Upper lobe of left lung (tissue), 5 donors: ENCODE results near the genes PTGER3, FPGT, USP33 and NEXN.

DNA sequence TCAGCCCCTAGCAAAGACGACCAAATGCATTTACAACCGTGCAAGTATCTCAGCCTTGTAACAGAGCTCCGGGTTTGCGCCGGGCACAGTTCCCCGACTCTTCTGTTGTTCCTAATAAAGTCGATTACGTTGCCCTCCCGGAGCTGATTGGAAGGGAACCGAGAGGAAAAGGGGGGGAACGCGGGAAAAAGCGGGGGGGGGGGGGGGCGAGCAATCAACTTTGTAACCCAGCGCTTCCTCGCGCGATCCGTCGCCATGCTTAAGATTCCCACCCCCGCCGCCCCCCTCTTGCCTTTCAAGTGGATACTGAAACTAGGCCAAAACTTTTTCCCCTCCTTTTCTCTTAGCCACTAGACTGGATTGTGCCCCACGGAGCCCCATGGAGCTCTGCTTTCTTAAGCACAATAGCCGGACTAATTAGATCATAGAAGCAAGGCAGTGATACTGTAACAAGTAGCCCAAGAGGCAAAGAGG is 620 bp downstream of the WLS start:
- PRO-cap, 2 experiments, result peak in 2 of 2 experiments; most common plus-strand start position 213 of the sequence (in 1); most common minus-strand start position 104 of the sequence (in 1)
- RAMPAGE, long total RNA, 4 experiments, result no peak in any of the 4 experiments

GRCh38 chr1:68384040-68384903 is 65.5 kb downstream of the RPE65 start:
- PRO-cap, 2 experiments, result no peak in any of the 2 experiments
- RAMPAGE, long total RNA, 4 experiments, result no peak in any of the 4 experiments

DNA sequence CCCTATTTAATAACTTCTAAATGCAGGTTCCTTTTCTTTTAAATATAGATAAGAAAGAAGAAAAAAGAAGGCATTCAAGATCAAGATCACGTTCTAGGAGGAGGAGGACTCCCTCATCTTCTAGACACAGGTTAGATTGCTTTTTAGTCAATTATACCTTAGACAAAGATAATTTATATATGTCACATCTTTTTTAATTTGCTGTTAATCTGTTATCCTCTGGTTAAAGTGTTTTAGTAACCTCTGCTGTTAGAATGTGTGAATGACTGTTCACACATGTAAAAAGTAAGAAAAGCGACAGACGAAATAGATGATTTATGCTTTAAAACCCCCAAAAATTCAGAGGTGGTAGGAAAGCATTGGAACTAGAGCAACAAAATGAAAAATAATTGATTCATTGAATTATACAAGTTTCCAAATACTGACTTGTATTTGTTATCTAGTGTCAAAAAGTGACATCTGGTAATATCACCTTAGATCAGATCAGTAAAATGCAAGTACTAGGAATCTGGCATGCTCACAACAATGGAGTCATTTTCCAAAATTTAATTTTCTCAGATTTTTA is 18.3 kb downstream of the SRSF11 start:
- PRO-cap, 2 experiments, result no peak in any of the 2 experiments
- RAMPAGE, long total RNA, 4 experiments, result no peak in any of the 4 experiments

DNA sequence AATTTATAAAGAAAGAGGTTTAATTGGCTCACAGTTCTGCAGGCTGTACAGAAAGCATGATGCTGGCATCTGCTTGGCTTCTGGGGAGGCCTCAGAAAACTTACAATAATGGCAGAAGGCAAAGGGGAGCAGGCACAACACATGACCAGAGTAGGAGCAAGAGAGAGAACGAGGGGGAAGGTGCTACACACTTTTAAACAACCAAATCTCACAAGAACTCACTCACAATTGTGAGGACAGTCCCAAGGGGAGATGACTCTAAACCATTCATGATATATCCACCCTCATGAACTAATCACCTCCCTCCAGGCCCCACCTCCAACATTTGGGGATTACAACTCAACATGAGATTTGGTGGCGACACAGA is 14.5 kb downstream of the CTH start:
- PRO-cap, 2 experiments, result no peak in any of the 2 experiments
- RAMPAGE, long total RNA, 4 experiments, result no peak in any of the 4 experiments

- PRO-cap, 2 experiments, result no peak in any of the 2 experiments
- RAMPAGE, long total RNA, 4 experiments, result no peak in any of the 4 experiments
Observed at GRCh38 chr1:71047601-71048247, at the start of gene PTGER3. PTGER3 (minus strand) TSS chr1:71047816.

- PRO-cap, 2 experiments, result no peak in any of the 2 experiments
- RAMPAGE, long total RNA, 4 experiments, result no peak in any of the 4 experiments
Observed at GRCh38 chr1:71081572-71082038, 770 bp upstream of the ZRANB2 start.

GRCh38 chr1:71638046-71638510 is 557.2 kb upstream of the ZRANB2 start:
- PRO-cap, 2 experiments, result no peak in any of the 2 experiments
- RAMPAGE, long total RNA, 4 experiments, result no peak in any of the 4 experiments

DNA sequence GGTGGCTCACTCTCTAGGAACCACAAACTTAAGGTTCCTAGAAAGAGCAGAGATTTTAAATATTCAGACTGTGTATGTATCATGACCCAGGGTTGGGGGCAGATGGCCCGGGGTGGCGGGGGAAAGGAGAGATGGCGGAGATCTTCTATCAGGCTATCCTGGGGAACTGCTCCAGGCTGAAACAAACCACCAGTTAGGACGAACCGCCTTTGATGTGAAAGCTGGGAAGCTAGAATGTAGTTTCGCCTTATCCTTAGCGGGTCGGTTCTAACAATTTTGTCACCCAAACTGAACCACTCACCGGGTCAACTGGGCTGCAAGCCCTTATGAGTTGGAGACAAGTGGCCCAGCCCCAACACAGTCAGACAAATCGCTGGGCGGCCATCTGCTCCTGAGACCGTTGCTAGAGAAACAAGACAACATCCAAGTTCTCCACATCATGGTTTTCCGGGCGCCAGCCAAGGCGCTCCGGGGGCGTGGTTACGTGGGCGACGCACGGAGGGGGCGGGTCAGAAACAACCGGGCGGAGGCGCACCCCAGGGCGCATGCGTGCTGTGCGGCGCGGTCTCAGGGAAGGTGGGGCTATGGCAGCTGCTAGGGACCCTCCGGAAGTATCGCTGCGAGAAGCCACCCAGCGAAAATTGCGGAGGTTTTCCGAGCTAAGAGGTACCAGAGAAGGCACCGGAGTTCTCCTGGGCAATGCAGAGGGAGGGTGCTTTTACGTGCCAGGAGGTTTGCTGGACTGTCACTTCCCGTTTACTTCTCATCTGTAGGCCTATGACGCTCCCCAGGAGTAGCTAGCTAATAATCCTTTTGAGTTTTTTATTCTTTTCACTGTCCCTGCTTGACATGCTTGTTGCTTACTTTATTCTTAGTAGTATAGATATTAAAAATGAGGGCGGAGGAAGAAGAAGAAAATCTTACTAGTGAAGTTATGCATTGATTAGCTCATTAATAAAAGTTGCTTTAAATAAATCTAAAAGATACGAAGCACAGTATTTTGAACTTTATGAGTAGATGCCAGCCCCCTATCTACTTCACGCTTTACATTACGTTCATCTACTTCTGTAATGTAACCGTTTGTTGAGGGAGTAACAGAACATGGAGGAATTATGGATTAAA is at the start of gene FPGT:
TSS of gene FPGT (plus strand) at position 548 of the 1,122 bp plus-strand sequence.
- PRO-cap, 2 experiments, result peak in 2 of 2 experiments; most common plus-strand start position 548 of the sequence (in 1); most common minus-strand start position 393 of the sequence (in 1)
- RAMPAGE, long total RNA, 4 experiments, result start-site peak on the plus strand in 3 of 4 experiments, centred at positions 546 to 573 of the sequence, 39 to 80 reads per replicate; start-site peak on the minus strand in 1 of 4 experiments, centred at position 469 of the sequence, 16 reads per replicate

- PRO-cap, 2 experiments, result no peak in any of the 2 experiments
- RAMPAGE, long total RNA, 4 experiments, result no peak in any of the 4 experiments
Observed at GRCh38 chr1:74392933-74393248, 119.5 kb downstream of the LRRC53 start.

DNA sequence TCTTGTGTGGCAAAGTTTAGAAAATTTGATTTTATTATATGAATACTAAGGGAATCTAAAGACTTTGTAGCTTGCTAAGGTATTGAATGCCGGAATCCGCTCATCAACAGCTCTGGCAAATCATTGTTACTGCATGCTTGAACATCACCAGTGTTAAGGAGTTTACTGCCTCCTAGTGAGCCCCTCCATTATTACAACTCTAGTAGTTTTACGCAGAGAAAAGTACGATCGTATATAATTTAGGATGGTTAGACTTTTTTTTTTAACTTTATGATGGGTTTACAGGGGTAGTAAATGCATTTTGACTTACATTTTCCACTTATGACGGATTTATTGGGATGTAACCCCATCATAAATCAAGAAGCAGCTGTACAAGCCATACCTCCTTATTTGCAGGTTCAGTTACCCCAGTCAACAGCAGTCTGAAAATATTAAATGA is 789 bp downstream of the TYW3 start:
- PRO-cap, 2 experiments, result no peak in any of the 2 experiments
- RAMPAGE, long total RNA, 4 experiments, result no peak in any of the 4 experiments

DNA sequence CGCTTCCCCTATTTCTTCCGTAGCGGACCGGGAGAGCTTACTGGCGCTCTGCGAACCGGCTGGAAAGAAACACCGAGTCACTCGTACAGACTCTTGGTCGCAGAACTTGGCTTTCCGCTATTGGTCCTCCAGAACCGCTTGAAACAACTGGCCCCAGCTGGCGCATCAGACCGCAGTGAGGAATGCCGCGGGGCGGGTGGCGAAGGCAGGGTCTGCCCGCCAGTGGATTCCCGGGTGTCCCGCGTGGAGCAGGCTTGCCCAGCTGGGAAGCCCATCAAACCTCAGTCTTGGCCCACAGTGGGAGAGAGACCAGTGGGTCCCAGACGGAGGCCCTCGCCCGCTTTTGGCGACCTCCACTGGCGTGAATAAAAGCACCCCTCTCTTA is 4.0 kb upstream of the LHX8 start:
- PRO-cap, 2 experiments, result no peak in any of the 2 experiments
- RAMPAGE, long total RNA, 4 experiments, result no peak in any of the 4 experiments

- PRO-cap, 2 experiments, result no peak in any of the 2 experiments
- RAMPAGE, long total RNA, 4 experiments, result no peak in any of the 4 experiments
Observed at GRCh38 chr1:75136042-75137234, 2.2 kb downstream of the LHX8 start.

- PRO-cap, 2 experiments, result no peak in any of the 2 experiments
- RAMPAGE, long total RNA, 4 experiments, result no peak in any of the 4 experiments
Observed at GRCh38 chr1:75677456-75677847, 47.1 kb upstream of the ACADM start.

GRCh38 chr1:75725800-75726505 is 1.4 kb downstream of the ACADM start:
- PRO-cap, 2 experiments, result no peak in any of the 2 experiments
- RAMPAGE, long total RNA, 4 experiments, result no peak in any of the 4 experiments

DNA sequence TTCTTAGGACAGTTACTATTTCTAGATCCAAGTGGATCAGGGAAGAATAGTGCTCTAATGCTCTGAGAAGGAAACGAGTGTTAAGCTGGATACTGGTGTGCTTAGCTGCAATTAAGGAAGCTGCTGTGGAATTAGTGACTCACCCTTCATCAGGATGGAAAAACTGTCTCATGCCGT is 179.5 kb downstream of the ST6GALNAC3 start:
- PRO-cap, 2 experiments, result peak in 1 of 2 experiments; most common minus-strand start position 75 of the sequence (in 1)
- RAMPAGE, long total RNA, 4 experiments, result no peak in any of the 4 experiments

DNA sequence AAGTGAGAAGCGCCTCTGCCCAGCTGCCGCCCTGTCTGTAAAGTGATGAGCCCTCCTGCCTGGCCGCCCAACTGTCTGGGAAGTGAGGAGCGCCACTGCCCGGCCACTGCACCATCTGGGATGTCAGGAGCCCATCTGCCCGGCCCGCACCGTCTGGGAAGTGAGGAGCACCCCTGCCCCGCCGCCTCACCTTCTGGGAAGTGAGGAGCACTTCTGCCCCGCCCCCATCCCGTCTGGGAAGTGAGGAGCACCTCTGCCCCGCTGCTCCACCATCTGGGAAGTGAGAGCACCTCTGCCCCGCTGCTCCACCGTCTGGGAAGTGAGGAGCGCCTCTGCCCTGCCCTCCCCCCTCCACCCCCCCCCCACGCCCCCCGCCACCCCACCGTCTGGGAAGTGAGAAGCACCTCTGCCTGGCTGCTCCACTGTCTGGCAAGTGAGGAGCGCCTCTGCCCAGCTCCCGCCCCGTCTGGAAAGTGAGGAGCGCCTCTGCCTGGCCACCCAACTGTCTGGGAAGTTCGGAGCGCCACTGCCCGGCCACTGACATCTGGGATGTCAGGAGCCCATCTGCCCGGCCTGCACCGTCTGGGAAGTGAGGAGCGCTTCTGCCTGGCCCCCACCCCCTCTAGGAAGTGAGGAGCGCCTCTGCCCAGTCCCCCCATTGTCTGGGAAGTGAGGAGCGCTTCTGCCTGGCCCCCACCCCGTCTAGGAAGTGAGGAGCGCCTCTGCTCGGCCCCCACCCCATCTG is 4.5 kb upstream of the ZZZ3 start:
- PRO-cap, 2 experiments, result no peak in any of the 2 experiments
- RAMPAGE, long total RNA, 4 experiments, result no peak in any of the 4 experiments

DNA sequence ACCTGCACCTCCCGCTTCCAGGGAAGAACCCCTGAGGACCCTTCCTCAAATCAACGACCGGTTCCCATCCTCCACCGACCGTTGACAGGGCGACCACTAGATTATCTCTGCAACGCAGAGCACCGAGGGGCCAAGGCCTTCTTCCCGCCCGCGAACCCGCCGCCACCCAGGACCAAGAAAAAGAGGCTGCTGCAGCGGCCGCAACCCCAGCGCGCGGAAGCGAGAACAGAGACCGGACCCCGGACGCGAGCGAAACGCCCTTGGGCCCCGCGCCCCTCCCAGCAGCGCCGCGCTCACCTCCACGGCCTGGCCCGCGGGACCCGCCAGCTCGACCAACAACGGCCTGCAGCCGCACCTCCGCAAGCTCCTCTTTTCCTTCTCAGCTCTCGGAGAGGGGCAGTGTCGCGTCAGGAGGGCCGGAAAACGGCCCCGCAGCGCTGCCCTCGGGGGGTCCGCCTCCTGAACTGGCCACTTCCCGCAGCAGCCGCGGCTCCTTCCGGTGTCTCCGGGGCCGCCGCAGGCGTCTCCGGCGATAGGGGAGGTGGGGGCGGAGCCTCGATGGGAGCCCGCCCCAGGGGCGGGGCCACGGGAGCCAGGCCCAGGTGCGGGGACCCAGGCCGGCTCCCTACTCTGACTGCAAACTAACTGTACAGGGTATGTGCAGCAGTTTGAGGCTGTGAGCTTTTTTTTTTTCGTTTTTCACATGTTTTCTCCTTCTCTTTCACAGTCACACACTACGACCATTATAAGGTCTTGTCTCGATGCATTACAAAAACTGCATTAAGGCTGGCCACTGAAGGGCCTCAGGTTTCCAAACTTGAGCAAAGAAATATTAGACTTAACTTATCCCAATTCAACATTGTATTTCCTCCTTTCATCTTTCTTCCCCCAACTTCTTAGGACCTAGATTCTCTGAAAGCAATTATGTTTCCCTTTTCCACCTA is at the start of gene USP33:
TSS of gene USP33 (minus strand) at position 507 of the 944 bp plus-strand sequence.
- PRO-cap, 2 experiments, result peak in 2 of 2 experiments; most common minus-strand start position 488 of the sequence (in 1)
- RAMPAGE, long total RNA, 4 experiments, result start-site peak on the minus strand in 4 of 4 experiments, centred at positions 440 to 449 of the sequence, 362 to 889 reads per replicate

DNA sequence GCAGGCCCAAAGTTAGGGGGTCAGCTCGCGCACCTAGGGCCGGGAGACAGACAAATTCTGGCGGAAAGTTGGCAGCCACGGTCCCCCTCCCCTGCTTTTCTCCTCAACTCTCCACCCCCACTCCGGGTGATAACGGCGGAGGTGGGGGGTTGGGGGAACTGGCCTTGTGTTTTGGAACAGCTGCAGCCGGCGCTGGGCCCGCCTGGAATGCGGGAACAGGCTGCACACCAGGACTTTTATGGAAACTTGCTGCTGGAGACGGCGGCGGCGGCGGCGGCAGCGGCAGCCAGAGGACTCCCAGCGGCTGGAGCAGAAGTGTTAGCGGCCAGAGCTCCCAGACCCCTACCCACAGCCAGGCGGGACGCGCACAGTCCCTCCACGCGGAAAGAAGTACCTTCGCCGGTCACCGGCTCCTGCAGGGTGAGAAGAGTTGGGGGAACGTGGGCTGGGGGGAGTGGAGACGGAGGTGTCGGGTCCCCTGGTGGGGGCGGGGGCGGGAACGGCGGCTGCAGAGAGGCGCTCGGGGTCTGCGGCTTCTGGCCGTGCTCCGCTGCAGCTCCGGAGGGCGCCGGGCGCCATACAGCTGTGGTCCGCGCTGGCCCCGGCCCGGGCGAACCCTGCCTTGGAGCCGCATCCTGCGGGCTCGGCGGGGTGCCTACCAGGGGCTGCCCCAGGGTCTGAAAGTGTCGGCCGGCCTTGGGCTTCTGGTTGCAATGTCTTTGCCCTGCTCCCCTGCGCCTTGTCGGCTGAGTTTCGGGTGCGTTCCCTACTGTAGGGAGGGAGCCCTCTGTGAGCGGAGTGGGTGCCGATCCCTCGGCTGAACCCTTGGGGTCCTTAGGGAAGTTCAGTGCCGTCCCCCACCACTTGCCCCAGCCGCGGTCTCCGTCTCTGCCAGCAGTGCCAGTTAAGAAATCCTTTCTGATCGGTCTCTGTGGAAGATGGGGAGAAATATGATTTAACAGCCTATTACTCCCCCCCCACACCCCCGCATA is at the start of gene NEXN:
TSS of gene NEXN (plus strand) at position 285 of the 992 bp plus-strand sequence.
- PRO-cap, 2 experiments, result peak in 2 of 2 experiments; most common plus-strand start position 239 of the sequence (in 1); most common minus-strand start position 105 of the sequence (in 1)
- RAMPAGE, long total RNA, 4 experiments, result start-site peak on the plus strand in 4 of 4 experiments, centred at positions 169 to 311 of the sequence, 20 to 3,067 reads per replicate

- PRO-cap, 2 experiments, result no peak in any of the 2 experiments
- RAMPAGE, long total RNA, 4 experiments, result no peak in any of the 4 experiments
Observed at GRCh38 chr1:77983245-77984265, 4.7 kb upstream of the FUBP1 start.

- PRO-cap, 2 experiments, result no peak in any of the 2 experiments
- RAMPAGE, long total RNA, 4 experiments, result no peak in any of the 4 experiments
Observed at GRCh38 chr1:78121672-78122479, 76.1 kb downstream of the GIPC2 start.